Subcutaneous preadipocyte (primary cell): ENCODE data around the gene IRX3.

DNA sequence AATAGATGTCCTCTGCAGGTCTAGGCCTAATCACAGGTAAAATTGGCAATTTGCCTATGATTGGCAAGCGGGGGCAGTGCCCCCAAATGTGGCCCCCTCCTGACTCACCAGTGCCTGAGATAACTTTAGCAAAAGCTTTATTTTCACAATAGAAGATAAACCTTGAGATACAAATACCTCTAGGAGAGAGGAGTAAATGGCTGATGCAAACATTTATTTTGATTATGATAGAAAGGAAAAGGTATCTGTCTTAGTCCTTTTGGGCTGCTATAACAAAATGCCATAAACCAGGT is 132.9 kb upstream of the TOX3 start:
- CAGE, long polyA plus RNA = no peak

DNA sequence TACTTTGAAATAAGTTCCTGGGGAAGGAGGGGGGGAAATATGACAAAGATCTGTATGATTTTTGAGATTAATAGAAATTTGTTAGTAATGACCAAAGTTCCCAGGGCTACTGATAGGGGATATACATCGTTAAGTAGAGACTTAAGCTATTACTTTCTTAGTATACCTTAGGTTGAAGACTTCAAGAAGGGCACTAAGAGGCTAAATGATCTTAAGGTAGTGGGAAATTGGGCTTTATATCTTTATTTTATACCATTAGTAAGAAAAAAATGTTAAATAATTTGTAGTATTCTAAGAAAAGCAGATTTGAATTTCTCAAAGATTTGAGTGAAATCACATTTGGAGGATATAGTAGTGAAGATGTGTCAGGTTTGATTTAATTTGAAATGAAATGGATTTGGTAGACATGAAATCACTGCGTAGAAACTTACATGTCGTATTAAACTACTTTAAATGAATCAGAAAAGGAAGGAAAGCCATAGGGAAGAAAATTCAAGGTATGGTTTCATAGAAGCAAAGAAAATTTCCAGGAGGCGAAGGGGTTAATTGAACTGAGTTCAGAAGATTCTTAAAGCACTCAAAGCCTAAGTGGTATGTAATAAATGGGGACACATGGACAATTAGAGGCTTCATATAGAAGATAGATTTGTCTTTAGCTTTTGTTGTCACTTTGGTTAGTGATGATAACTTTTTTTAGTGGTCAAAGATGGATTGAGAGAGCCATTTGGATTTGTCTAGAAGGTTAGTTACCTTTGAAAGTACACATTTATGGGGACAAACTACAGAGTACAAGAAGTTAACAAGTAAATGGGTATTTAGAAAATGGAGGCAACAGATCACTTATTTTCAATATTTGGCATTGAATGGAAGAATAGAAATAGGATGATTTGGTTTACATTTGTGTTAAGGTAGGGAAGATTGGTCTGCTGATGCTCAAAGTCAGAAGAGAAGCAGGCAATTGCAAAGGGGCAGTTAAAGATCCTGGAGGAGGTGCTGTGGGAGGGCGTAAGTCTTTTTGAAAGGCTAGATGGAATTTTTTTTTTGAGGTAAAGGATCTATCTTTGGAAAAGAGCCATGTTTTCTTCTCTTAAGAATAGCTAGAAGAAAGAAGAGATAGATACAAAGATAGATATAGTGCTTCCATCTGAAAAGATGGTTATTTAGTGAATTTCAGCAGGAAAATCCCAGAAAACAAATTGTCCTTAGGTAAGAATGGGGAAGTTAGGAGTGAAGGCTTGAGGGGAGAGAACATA is 83.6 kb downstream of the CHD9 start:
- CAGE, long polyA plus RNA = no peak

DNA sequence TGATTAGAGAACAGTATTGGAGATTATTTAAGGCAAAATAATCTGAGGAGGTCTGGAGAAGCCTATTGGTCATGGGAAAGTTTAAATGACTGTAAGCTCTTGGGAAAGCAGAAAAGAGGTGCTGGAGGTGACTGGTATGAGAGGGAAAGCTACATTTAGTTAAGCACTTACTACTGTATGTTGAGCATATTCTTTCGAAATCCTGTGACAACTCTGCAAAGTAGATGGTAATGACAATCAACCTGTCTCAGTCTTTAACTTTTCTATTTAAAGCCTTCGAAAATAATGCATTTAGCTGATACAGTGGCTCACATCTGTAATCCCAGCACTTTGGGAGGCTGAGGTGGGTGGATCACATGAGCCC is 84.7 kb downstream of the CHD9 start:
- CAGE, long polyA plus RNA = no peak

DNA sequence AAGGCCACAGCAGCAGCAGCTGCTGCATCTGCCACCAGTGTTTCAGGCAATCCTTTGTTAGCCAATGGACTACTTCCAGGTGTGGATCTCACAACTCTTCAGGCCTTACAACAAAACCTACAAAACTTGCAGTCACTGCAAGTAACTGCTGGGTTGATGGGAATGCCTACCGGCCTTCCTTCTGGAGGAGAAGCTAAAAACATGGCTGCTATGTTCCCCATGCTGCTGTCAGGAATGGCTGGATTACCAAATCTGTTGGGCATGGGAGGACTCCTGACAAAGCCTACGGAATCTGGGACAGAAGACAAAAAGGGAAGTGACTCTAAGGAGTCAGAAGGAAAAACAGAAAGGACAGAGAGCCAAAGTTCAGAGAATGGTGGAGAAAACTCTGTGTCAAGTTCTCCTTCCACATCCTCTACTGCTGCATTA is 110.1 kb upstream of the RBL2 start:
- CAGE, long polyA plus RNA = no peak

- CAGE, long polyA plus RNA = no peak
Measured at GRCh38 chr16:53780090-53780400, 76.1 kb downstream of the FTO start.

GRCh38 chr16:53781143-53781524 is 77.2 kb downstream of the FTO start:
- CAGE, long polyA plus RNA = no peak

GRCh38 chr16:53997465-53997784 is 289.2 kb downstream of the IRX3 start:
- CAGE, long polyA plus RNA = no peak

GRCh38 chr16:53997794-53998343 is 288.7 kb downstream of the IRX3 start:
- CAGE, long polyA plus RNA = no peak

- CAGE, long polyA plus RNA = no peak
Measured at GRCh38 chr16:54178254-54178837, 108.2 kb downstream of the IRX3 start.

GRCh38 chr16:54194341-54194900 is 92.2 kb downstream of the IRX3 start:
- CAGE, long polyA plus RNA = no peak

GRCh38 chr16:54265480-54265612 is 21.2 kb downstream of the IRX3 start:
- CAGE, long polyA plus RNA = no peak

DNA sequence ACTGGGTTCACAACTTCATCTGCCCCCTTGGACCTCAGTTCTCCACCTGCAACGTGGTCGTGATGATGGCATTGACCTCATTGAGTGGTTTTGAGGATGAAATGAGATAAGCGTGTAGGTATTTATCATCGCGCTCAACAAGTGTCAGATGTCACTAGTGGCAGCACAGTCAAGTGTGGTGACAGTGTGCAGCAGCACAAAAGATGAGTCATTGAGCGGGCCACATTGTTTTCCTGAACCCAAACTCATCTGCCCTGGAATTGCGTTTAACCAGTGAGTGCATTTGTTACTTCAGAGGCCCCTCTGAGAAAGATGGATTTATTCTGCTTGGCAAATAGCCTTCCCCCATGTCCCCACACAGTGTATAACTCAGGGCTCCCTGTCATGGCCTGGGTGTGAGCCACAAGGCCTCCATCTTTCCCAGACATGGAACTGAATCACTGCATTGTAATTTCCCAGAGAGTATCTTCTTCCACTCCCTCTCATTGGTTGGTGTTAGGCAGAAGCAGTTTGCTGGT is 20.9 kb downstream of the IRX3 start:
- CAGE, long polyA plus RNA = no peak

GRCh38 chr16:54284798-54285885 is 1.4 kb downstream of the IRX3 start:
- CAGE, long polyA plus RNA = no peak

DNA sequence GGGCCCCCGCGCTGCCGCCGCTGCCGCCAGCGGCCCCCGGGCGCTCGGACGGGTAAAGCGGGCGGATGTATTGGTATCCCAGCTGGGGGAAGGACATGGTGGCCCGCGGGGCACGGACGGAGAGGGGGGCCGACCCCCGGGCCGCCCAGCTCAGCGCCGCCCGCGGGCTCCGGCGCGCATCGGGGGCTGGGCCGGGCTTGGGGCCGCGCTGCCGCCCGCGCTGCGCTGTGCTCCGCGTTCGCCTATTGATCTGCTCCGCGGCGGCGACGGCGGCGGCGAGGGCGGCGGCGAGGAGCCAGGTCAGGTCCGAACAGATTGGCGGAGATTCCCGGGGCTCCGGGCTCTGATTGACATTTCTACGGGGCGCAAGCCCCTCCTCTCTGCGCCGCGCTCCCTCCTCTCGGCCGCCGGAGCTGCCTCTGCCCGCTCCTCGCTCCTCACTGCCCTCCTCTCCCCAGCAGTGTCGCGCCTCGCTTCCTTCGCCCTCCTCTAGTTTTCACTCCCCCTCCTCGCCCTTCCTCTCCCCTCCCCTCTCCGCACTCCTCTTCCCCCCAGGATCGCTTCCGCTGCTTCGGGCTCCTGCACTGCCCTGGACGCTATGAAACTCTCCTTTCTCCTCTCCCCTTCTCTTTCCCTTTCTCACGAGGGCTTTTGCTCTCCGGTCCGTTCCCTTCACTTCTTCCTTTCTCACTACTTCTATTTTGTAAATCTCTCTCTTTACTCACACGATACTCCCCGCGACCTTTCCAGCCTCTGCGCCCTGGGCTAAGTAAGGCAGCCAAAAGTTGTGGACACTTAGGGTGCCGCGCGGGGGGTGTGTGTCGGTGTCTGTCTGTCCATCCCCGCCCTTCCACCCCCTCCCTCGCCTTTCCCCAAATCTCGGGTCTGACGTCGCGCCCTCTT is at the start of gene IRX3:
Gene IRX3 (minus strand): TSS at position 834 of the 903 bp plus-strand sequence.
- CAGE, long polyA plus RNA = no peak

GRCh38 chr16:54286857-54287300 is 292 bp upstream of the IRX3 start:
- CAGE, long polyA plus RNA = no peak

GRCh38 chr16:54370682-54371079 is 84.1 kb upstream of the IRX3 start:
- CAGE, long polyA plus RNA = no peak

GRCh38 chr16:54373615-54374374 is 87.2 kb upstream of the IRX3 start:
- CAGE, long polyA plus RNA = no peak

- CAGE, long polyA plus RNA = no peak
Measured at GRCh38 chr16:54385046-54385427, 98.5 kb upstream of the IRX3 start.

GRCh38 chr16:54540775-54541383 is 254.3 kb upstream of the IRX3 start:
- CAGE, long polyA plus RNA = no peak

DNA sequence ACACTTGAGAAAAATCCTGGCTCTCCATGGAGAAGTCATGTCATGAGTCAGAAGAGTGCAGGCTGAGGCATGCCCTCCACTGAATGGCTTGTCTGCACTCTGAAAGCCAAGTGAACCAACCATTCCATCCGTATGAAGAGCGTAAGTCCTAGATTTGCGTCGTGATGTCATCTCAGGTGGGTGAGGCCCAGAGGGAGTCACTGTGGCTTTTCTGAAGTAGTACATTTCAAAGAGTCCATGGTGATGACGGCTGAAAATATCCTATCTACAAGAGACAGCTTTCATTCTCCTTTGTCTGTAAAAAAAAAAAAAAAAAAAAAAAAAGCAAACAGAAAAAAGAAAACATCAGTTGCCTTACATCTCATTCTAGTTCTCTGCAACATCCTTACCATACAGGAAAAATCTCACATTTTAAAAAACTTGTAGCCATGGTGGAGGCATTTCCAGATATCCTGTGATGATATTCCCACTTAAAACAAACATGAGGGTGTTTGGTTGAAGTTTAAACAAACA is 83.3 kb upstream of the IRX5 start:
- CAGE, long polyA plus RNA = no peak